Left lobe of liver (tissue), 1 donor: Measurements from ENCODE around the gene GPR157.

- PRO-cap, result no peak
Observed at GRCh38 chr1:8629025-8630082, 188.1 kb downstream of the RERE start.

- PRO-cap, result no peak
Observed at GRCh38 chr1:8802277-8803166, 14.9 kb downstream of the RERE start.

- PRO-cap, result no peak
Observed at GRCh38 chr1:8863828-8864342, 14.6 kb downstream of the ENO1 start.

GRCh38 chr1:8879967-8880819 is 1.7 kb upstream of the ENO1 start:
- PRO-cap, result bidirectional peak, plus-strand start at chr1:8880366, minus-strand start at chr1:8880150; bidirectional peak, plus-strand start at chr1:8880566, minus-strand start at chr1:8880483

GRCh38 chr1:9009534-9010063 is 16.6 kb downstream of the SLC2A7 start:
- PRO-cap, result no peak

- PRO-cap, result bidirectional peak, plus-strand start at chr1:9129304, minus-strand start at chr1:9129102
Observed at GRCh38 chr1:9128524-9129361, at the start of gene GPR157. Gene GPR157 (minus strand): TSS chr1:9129102.

- PRO-cap, result no peak
Observed at GRCh38 chr1:9145064-9145773, 16.3 kb upstream of the GPR157 start.

DNA sequence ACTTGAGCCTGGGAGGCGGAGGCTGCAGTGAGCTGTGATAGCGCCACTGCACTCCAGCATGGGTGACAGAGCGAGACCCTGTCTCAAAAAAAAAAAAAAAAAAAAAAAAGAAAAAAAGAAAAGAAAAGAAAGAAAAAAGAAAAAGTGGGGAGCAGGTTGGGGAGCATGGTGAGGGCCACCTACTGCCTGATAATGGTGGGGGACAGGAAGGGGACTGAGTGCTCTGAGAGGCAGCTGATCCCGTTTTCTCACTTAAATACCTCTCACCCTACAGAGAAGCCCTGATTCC is 769 bp upstream of the H6PD start:
- PRO-cap, result no peak

DNA sequence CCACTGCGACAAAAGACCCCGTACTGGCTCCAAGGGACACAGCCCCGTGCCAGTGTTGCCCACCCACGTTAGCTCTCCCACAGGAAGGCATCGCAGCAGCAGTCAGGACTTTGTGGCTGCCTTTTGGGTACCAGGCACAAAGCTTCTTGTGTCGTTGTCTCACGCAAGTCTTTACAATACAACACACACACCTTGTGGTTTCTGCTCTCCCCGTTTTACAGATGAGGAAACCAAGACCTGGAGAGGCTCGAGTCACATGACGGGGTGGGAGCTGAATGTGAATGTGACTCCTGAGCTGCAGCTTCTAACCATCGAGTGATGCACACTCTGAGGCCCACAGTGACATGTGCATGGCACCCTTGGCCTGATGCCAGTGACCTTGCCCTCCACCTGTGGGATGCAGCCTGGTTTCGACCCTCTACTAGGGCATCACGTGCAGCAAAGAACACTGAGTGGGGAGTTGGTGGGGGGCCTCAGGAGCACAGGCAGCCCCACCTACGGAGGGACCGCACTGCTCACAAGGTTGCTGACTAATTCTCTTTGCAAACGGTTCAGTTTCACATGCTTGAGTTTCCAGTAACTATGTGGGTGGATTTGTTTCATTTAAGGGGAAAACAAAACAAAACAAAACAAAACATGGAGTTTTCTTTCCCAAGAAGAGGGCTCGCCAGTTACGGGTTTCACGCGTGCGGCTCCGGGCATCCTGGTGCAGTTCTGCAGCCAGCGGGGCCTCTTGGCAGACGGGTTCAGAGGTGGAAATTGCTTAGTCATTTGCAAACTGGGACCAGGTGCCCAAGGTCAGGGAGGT is 22.8 kb downstream of the SPSB1 start:
- PRO-cap, result no peak

GRCh38 chr1:9321191-9322356 is 28.9 kb downstream of the SPSB1 start:
- PRO-cap, result no peak

DNA sequence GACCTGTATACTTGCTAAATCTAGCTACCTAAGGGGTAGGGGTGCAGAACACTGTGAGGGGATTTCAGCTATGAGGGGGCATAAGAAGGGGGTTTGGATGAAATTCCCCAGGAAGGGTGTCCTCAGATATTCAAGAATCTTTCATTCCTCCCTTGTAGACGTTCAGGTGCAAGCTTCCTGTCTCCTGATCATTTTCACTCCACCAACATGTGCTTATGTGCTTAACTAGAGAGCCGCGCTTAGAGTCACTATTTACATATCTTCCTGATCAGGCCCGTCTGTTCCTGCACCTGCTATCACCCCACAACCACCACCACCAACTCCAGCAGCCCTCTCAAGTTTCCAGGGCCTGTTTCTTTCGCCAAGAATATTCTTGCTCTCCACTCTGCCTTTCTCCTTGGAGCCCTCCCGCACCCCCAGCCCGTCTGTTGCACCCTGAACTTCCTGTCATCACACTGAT is 113.4 kb downstream of the SPSB1 start:
- PRO-cap, result no peak

GRCh38 chr1:9593317-9593945 is 4.7 kb downstream of the TMEM201 start:
- PRO-cap, result no peak

DNA sequence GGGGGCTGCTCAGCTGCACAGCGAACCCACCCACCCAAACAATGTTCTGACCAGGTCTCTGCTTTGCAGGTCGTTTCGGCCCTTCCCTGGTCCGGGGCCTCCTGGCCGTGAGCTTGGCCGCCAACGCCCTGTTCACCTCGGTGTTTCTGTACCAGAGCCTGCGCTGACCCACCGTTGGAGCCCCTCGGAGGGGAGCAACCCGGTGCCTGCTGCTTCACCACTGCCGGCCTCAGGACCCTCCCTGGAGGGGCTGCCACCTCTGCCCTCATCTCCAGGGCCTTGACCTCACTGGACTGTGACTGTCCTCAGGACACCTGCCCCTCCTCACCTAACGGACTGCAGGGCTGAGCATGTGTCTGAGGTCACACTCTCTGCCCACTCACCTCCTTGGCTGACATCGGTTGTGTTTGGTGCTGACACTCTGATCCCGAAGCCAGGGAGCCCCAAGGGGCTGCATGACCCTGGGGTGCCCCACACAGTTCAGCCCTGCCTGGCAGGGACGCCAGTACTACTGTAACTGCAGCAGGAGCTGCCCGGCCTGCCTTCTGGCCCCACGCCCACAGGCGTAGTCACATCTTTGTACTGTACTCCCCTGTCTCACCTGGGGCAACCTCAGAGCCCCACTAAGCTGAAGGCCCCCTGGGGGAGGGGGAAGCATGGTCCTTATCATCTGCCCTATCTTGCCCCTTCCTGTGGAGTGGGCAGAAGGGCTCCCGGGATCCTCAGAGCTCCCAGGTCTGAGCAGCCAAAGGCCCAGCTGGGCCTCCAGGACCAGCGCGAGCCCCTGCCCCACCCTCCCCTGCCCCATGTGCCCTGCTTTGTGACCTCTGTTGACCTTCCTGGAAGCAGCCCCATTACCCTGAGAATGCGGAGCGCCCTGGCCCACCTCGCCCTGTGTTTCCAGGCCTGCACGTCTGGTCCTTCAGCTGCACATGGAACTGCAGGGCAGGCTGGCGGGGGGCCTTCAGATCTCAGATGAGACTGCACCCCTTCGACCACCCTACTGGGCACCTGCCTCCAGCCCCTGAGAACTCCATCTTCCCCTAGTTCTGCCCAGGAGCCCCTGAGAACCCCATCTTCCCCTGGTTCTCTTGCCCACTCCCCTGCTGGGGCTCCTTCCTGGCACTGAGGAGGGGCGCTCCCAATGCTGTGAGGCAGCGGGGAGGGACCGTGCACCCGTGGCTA is 24.6 kb downstream of the TMEM201 start:
- PRO-cap, result no peak

DNA sequence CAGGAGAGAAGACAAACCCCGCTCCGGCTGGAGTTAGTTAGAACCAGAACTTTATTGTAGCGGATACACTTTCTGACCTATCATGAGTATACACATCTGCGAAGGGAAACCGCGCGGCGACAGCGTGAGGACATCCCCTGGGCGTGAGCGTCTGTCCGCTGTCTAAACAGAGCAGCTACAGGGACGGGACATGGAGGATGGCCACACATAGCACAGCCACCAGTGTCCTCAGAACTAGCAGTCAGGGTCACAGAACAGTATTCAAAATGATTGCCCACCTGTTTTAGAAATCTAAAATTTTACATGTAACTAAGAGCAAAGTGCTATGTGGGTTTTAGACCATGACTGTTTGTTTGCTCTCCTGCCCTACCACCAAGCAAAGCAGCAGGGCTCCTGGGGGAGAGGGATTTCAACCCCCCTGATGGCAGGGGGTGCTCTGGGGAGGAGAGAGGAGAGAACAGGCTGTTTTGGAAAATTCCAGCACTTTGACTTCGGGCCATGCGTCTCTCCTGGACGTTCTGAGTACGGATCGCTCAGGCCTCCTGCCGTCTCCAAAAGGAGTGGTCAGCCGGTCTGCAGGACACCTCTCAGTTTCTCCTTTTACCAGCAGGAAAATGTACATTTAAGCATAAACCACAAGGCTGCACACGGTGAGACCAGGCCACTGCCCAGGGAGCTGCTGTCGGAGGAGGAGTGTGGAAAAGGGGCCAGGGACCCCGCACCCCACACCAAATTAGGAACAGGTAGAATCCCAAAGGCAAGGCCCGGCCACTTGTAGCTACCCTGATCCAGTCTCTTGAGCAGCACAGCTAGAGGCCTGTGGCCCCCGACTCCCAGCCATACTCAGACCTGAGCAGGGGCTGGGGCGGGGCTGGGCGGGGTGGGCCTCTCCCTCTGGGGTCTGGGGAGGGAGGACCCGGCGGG is 77.7 kb downstream of the PIK3CD start:
- PRO-cap, result no peak

- PRO-cap, result no peak
Observed at GRCh38 chr1:9751355-9751863, 72.4 kb downstream of the CLSTN1 start.

DNA sequence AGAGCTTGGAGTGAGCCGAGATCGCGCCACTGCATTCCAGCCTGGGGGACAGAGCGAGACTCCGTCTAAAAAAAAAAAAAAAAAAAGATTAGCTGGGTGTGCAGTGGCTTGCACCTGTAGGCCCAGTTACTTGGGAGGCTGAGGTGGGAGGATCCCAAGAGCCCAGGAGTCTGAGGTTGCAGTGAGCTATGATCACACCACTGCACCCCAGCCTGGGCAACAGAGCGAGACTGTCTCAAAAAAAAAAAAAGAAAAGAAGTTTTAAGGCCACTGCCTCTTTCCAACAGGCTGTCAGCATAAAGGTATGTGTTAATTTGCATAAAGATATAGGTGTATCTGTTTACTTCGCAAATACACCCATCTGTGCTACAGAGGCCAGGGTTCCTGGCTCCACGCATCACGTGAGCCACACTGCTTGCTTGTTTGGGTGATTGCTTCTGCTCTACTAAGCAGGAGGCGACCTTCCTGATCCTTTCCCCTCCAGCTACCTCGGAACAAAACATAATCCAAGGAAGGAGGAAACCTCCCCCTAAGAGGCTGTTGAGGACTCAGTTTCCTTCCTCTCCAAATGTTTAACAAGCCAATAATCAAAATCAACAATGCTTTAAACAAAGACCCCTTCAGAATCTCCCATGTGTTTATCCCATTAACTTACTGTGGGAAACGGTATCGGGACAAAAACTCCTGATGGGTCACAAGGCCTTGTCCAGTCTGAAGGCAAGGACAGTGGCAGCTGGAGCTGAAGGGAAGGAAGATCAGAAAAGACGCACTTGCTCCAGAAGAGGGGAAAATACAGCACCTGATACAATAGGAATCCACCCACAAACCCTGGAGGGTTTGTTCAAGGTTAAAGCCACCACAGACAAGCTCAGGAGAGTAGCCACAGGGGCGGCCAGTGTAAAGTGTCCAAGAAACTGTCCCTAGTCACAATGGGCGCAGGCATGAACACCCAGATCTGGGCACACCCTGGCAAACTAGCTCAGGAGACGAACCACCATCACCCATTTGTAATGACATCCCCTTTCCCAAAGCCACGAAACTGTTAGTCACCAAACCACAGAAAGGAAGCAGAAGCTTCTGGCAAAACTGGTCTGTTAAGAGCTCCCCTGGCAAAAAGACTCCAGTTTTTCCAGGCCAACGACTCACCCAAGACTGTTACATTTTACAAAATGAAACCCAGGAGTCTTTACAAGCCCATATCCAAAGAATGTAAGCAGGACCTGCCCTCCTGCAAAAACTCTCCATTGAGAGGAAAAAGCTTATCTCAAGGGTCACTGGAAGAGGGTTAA is 17.3 kb downstream of the CTNNBIP1 start:
- PRO-cap, result no peak

DNA sequence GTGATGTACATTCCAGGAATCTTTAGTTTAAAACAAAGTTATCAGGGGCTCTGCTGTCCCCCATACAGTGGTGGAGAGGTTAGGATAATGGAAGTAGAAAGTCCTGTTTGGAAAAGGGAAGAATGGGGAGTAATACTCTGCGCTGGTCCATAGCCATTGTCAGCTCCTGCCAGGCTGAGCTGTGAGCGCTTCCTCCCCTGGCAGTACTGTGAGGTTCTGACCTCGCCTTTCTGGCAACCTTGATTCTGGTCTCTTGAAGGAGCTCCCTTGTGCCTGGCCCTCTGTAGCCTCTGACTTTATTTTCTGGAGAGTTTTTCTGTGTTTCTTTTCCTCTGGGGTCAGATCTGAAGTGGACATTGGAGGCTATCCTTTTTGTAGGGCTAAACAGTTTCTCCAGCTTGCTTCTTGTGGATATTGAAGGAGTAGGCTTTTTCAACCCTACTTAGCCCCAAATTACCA is 13.6 kb downstream of the UBE4B start:
- PRO-cap, result no peak

DNA sequence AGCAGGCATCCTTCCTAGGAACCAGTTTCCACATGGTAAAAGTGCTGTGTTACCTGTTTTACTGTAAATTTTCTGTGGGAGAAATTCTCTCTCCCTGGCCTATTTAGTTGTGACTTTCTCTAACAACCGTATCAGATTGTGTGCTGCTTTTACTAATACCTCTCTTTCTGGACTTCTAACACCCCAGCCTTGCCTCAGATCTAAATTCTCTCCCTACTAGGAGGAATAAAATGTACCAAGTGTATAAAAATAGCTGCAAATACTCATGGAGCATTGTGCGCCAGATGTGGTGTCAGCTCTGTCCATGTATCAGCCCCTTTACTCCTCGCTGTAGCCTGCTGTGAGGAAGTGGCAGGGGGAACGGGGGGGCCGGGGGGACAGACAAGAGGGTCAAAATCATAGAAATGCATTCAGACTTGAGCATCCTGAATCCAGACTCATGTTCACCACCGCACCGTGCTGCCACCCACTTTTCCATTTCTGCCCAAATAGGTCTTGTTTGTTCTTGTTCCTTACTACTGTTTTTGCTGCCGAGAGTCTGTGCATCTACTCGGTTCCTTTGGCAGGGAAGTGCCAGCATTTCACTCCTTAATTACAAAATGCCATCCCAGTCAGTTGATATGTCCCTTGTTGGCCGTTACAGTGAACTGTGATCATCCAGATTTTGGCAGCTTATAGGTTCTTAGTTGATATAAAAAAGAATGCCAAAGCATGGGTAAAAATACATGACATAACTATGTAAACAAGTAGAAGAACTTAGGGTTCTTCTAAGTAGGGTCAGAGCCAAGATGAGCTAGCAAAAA is 76.3 kb downstream of the UBE4B start:
- PRO-cap, result no peak

- PRO-cap, result no peak
Observed at GRCh38 chr1:10179246-10180102, 30.9 kb upstream of the KIF1B start.

DNA sequence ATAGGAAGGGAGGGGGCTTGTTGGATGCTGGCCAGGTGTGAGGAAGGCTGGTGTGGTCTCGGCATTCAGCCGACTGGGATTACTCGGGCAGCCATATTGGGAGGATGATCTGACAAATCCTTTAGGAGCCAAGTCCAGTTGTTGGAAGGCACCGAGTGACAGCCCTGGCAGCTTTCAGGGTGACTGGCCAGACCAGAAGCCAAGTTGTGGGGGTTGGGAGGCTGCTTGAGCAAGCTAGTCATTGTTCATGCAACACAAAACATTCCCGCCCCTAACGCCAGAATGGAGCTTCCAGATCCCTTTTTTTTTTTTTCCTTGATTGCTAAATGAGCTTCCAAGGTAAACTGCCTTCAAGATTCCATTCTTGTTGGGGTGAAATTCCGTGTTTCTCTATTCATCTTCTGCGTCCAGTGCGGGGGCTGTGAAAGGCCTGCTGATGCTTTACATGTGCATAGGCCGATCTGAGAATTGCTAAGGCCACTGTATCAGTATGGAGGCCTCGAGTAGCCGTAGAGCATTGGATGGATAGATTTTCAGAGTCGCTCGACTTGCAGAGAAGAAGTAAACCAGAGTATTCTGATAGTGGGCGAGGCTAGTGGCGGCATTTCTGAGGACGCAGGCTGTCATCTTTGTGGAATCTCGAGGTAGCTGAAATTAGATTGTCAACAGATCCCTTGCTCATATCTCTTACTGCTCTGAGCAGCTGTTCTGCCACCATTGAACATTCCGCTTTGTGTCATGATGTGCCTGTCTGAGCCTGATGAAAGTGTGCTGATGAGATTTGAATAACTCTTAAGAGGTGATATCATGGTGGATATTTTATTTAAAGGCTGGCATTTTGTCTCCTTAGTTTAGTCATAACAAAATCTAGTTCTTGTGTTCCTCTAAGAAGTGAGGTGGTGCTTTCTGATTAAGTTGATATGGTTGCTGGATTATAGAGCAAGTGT is 1.3 kb downstream of the KIF1B start:
- PRO-cap, result no peak